ENCODE results near the gene FCHSD2.

- PRO-cap = no peak
- RRBS = no CpG with 5 or more reads among the region's 12 CpGs
These were observed 55.9 kb downstream of the PDE2A start for GRCh38 chr11:72618199-72618894.

GRCh38 chr11:72634647-72635477 lies 39.4 kb downstream of the PDE2A start:
- PRO-cap = no peak
- RRBS = no CpG with 5 or more reads among the region's 8 CpGs

- PRO-cap = no peak
- RRBS = no CpG with 5 or more reads among the region's 14 CpGs
These were observed 38.4 kb downstream of the PDE2A start for GRCh38 chr11:72635649-72636411.

GRCh38 chr11:72779538-72780134 lies 14.2 kb downstream of the STARD10 start:
- PRO-cap = no peak
- RRBS = no CpG with 5 or more reads among the region's 4 CpGs

- PRO-cap = no peak
- RRBS = no CpG with 5 or more reads among the region's 31 CpGs
These were observed 6.7 kb downstream of the ATG16L2 start for GRCh38 chr11:72820661-72821522.

DNA sequence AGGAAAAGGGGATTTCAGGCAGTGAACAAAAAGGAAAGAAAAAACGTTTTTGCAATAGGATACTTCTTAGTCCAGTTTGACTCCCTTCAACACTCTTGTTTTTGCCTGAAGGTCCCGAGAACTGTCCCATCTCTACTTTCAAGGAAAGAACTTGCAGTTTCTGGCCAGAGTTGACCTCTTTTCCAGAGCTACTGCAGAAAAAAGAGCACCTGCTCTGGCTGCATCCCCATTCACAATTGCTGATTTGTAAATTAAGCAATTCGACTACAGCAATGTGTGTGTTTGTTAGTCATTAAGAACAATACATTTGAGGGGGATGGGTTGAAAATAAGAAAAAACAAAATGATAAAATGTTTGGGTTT lies 160.0 kb downstream of the FCHSD2 start:
- PRO-cap = no peak
- RRBS = no CpG with 5 or more reads among the region's 3 CpGs

DNA sequence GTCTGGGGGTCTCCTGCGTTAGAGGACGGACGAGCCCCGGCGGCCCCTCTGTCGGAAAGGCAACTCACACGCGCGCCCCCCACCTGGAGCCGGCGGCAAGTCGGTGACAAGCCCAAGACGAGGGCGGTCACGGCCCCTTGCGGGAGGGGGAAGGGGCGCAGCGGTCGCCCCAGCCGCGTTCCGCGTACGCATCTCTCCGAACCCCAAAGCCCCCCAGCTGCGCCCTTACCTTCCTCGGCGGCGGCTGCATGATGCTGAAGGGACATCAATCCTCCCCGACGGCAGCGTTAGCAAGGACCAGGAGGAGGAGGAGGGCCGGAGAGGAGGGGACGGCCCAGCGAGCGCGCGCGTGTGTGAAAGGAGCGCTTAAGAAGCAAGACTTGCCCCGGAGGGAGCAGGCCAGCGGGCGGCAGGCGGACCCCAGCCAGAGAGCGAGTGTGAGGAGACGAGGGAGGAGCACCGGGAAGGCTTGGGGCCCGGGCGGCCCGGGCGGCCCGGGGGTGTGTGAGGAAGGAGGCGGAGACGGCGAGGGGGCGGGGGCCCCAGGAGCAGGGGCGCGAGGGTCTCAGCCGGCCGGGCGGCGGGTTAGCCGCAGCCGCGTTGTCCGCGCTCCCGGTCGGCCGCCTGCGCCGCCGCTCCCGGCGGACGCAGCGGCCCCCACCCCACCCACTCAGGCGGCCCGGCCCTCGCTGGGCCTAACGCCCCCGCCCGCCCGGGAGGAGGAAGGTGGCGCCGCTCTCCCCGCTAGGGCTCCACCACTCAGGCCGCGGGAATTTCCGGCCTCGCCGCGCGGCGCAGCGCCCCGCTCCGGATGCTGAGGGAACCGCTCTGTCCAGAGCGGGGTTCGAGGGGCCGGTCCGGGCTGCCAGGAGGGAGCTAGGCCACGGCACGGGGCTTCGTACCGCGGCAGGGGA lies at the start of gene FCHSD2:
Gene FCHSD2 (minus strand): TSS at position 691 of the 914 bp plus-strand sequence.
- PRO-cap = bidirectional peak, plus-strand start at position 137 of the sequence, minus-strand start at position 108 of the sequence; bidirectional peak, plus-strand start at position 376 of the sequence, minus-strand start at position 439 of the sequence
- RRBS = 3% methylated on average over 54 of the region's 108 CpGs

DNA sequence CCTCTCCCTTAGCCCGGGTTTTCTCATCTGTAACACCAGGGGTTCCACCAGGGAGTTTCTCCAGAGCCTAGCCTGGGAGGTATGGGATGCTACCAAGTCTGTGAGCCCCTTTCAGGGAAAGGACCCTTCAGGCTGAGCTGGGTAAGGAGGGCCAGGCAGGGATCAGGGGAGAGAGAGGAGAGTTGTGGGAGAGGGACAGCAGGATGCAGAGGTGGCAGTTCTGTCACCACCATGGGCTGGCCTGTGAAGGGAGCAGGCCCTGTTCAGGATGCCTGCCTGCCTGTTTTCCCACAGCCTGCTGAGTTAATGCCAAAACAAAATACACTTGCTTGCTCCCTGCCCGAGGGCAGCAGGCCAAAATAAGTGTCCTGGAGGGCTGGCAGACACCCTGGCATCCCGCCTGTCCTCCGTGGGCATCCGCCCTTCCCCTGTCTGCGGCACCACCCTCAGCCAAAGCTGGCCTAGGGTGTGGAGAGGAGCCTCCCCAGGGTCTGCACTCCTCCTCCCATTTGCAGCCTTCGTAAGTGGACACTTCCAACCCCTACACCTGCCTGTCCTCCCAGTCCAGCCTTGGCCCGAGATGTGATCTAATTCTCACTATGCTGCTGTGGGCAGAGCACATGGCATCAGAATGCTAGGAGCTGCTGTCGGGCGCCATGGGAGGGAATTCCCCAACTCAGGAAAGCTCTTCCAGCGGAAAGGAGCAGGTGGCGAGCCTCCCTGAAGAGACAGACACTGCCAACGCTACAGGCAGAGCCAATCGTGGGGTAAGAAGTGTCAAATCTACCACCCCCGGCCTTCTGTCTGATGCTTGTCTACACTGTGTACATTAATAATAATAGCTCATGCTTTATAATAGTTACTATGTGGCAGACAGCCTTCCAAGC lies 6.0 kb upstream of the FCHSD2 start:
- PRO-cap = no peak
- RRBS = no CpG with 5 or more reads among the region's 15 CpGs

DNA sequence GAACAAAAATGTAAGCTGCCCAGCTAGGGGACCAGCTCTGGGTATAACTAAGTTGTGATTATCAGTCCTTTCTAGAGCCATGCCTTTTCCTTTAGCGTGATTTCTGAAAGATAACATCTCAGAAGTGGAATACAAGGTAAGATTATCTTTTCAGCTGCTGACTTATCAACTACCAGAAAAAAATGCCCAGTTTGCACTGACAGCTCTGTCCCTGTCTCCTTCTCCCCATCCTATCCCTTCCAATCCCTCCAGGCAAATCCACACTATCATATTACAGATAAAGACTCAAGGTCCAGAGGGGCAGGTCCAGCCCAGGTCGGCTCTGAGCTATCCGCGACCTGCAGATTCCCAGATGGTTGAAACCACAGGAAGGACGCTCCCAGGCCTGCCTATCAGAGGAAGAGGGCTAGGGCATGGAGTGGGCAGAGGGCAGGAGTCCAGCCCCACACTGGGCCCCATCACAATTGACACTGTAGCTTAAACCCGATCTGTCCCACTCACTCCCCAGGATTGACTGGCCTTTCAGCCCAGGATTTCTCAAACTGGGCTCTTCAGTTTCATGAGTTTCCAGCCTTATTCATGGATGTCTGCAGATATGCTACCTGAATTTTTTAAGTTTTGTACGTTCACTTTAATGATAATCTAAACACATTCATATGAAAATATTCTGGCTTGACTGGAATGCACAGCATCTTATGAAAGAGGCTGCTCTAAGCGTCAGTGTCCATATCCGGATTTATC lies 16.3 kb upstream of the FCHSD2 start:
- PRO-cap = no peak
- RRBS = no CpG with 5 or more reads among the region's 9 CpGs

GRCh38 chr11:73270645-73271807 lies 1.1 kb upstream of the P2RY6 start:
- PRO-cap = bidirectional peak, plus-strand start at chr11:73271149, minus-strand start at chr11:73270935; bidirectional peak, plus-strand start at chr11:73271291, minus-strand start at chr11:73271337; bidirectional peak, plus-strand start at chr11:73271665, minus-strand start at chr11:73271536
- RRBS = 24% methylated on average over 2 of the region's 31 CpGs

- PRO-cap = unidirectional peak, minus-strand start at chr11:73309656; unidirectional peak, minus-strand start at chr11:73309716
- RRBS = no CpG with 5 or more reads among the region's 16 CpGs
These were observed 1.5 kb downstream of the ARHGEF17 start for GRCh38 chr11:73309533-73309927.

DNA sequence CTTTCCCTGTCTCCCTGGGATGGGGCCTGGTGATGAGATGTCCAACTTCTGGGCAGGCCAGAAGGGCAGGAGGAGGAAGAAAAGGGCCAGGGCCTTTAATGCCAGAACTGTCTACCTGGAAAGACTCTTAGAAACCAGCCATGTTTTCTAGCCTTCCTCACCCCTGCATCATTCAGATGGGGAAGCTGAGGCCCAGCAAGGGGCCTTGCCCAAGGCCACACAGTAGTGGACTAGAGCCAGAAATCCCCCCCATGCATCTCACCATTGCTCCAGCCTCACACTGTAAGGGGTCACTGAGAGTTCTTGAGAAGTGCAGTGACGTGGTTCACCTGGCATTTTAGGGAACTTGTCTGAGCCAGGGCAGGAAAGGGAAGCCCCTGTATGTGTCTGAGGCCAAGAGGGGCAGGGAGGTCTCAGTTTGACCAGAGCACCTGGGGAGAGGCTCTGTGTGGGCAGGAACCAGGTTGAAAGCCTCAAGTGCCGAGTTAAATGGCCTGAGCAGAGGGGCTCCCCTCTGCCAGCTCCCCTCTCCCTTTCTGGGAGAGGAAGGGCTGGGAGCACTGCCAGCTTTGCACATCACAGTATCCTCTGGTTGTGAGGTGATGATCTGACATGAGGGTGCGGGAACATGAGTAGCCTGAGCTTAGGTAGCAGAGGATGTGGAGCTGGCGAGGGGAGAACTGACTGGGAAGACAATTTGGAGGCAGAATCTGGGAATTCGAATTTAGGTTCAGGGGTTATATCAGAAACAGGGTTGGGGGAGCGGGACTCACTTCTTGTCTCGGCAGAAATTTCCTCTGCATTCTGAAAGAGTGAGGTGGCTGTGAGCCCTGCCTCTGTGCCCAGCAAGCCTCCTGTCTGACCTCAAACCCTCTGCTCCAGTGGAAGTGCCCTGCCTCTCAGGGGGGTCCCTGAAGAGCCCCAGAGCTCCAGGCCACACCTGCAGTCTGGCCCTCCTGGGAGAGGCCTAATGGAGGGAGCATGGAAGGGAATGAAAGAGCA lies 14.5 kb downstream of the ARHGEF17 start:
- PRO-cap = no peak
- RRBS = no CpG with 5 or more reads among the region's 7 CpGs

- PRO-cap = no peak
- RRBS = no CpG with 5 or more reads among the region's 6 CpGs
These were observed 5.4 kb downstream of the RELT start for GRCh38 chr11:73381525-73382008.

GRCh38 chr11:73398127-73399006 lies 22.2 kb downstream of the RELT start:
- PRO-cap = no peak
- RRBS = no CpG with 5 or more reads among the region's 8 CpGs

GRCh38 chr11:73415101-73415472 lies 38.9 kb downstream of the RELT start:
- PRO-cap = no peak
- RRBS = no CpG with 5 or more reads among the region's 1 CpG

DNA sequence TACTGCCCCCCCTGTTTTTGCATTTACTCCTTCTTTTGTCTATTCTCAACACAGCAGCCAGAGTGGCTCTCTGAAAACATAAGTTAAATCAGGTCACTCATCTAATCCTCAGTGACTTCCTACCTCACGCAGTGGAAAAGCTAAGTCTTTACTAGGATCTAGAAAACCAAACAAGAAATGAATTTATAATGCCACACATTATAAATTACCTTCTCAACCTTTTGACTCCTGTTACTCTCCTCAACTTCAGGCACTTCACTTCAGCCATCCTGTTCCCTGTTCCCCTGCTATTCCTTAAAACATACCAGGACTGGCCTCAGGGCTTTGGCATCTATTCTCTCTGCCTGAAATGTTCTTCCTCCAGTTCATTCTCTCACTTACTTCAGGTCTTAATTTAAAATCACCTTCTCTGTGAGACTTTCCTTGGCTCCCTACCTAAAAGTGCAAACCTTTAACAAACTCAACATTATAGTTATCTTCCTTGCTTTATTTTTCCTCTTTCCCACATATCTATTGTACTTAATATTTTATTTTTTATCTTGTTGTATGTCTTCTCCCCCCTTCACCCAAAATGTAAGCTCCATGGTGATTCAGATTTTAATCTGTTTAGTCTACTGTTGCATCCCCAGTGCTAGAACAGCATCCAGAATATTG lies 107.5 kb downstream of the FAM168A start:
- PRO-cap = no peak
- RRBS = no CpG with 5 or more reads among the region's 1 CpG

DNA sequence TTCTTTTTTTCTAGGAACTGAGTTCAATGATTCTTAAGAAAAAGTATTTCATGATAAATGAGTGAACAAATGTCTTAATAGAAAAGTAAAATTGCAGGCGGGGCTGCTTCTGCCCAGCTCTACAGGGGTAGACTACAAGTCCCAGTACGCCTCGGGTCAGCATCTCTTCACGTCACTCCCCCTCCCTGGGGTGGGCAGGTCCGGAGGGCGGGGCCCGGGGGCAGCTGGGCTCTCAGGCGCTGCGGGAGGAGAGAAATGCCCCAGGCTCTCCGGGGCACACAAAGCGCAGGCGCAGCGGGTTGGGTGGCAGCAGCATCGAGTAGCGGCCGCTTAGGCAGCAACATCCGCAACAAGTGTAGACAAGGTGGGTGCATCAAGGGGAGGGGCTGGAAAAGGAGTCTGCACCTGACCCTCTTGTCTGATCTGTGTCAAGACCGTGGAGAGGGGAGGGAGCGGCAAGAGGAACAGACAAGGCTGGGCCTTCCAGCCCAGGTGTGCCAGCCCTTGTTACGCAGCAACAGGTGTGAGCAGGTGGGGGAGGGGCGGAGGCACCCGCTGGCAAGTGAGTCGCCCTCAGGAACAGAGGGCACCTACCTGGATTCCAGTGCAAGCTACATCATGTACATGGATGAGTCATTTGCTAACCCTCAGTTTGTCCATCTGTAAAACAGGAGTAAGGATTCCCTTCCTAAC lies 1.1 kb downstream of the PLEKHB1 start:
- PRO-cap = unidirectional peak, plus-strand start at position 281 of the sequence
- RRBS = 2% methylated on average over 3 of the region's 23 CpGs

GRCh38 chr11:73759592-73760609 lies 973 bp downstream of the RAB6A start:
- PRO-cap = unidirectional peak, plus-strand start at chr11:73760313
- RRBS = 5% methylated on average over 15 of the region's 46 CpGs

GRCh38 chr11:73972688-73973277 lies 9.9 kb downstream of the UCP2 start:
- PRO-cap = no peak
- RRBS = no CpG with 5 or more reads among the region's 9 CpGs

- PRO-cap = no peak
- RRBS = no CpG with 5 or more reads among the region's 4 CpGs
These were observed 948 bp downstream of the UCP3 start for GRCh38 chr11:74007940-74008334.

Data from Caco-2 (cell line).